Ileum (tissue), 1 donor: ENCODE results near the genes INSM1, NKX2-4 and SSTR4.

GRCh38 chr20:20212528-20213293 is 155.2 kb upstream of the INSM1 start:
- PRO-cap = no peak

- PRO-cap = unidirectional peak, plus-strand start at chr20:20362870
Observed at GRCh38 chr20:20362455-20363505, 5.1 kb upstream of the INSM1 start.

DNA sequence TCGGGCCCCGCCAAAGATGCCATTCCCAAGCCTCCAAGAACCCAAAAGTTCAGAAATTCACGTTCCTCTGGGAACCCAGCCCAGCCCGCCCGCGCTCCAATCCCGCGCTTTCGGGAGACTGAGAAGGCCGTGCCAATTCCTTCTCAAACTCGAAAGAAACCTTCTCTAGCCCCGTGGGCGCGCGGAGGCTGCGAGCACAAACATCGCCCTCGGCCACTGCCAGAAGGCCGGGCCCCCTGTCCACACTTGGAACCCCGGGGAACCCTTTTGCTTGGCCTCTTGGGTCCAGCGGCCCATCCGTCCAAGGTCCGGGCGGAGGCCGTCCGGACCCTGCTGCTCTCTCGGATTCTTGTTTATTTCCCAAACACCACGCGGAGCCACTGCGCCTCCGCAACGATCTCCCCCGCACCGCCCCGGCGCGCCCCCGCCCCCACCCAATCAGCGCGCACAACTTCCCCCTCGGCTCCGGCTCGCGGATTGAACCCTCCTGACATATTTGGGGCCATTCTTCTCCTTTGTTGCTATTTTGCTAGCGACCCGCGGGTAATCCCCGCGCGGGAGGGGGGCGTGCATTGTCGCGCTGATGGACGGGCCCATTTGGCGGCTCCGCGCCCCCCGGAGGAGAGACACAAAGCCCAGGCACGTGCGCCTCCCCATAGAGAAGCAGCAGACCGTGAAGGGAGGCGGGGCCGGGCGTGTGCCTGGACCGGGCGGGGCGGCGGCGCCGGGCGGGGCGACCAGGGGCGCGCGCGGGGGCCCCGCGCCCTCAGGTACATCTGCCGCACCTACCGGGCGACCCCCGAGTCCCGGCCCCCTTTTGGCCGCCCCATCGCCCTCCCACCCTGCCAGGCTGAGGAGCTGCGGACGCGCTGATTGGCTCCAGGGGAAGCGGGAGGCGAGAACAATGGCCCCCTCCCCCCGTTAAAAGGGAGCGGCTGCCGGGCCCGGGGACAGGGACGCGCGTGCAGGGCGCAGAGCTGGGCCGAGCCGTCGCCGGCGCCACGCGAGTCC is at the start of gene INSM1:
Gene INSM1 (plus strand): TSS at position 951 of the 1,011 bp plus-strand sequence.
- PRO-cap = unidirectional peak, plus-strand start at position 953 of the sequence

- PRO-cap = no peak
Observed at GRCh38 chr20:20512271-20513260, 144.7 kb downstream of the INSM1 start.

DNA sequence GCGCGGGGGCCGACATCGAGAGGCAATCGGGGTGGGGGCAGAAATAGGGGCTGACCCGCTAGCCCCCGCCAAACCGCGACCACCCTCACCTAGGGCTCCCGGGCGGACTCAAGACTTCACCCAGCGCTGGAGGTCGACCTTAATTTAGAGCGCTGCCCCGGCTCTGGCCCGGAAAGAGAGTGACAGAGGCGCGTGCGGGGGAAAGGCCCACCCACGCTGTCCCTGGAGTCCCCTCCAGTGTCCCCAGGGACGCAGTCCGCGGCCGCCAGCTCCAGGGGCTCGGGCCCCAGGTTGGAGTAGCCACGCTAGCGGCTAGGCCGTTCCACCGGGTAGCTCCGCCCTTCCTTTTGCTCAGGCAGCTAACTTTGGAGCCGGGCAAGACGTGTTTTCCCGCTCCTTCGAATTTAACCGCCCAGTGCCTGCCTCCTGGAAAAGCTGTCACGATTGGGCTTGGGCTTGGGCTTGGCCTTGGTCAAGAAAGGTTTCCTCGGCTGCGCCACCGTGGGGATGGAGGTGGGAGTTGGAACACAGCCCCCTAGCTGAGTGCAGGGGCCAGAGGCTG is 24.5 kb upstream of the KIZ start:
- PRO-cap = no peak

DNA sequence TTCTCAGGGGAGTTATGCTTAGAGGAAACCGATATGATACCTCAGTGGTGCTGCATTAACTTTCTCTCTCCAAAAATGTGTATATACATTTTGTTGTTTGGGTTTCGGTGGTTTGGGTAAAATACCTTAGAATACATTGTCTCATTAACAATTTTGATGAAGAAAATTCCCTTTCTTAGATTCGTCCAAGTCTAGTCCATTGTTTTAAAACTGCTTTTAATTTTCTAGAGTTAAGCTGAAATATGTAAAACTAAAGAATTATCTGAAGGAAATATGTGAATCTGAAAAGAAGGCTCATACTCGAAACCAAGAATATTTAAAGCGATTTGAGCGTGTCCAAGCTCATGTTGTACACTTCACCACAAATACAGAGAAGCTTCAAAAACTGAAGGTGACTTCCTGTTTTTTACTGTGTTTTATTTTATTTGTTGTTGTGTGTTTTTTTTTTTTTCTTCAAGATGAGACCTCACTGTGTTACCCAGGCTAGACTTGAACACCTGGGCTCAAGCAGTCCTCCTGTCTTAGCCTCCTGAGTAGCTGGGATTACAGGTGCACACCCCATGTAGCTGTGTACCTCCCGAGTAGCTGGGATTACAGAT is 10.4 kb downstream of the KIZ start:
- PRO-cap = no peak

GRCh38 chr20:21174902-21175101 is 48.9 kb downstream of the KIZ start:
- PRO-cap = no peak

GRCh38 chr20:21302602-21303088 is 486 bp upstream of the XRN2 start:
- PRO-cap = no peak

DNA sequence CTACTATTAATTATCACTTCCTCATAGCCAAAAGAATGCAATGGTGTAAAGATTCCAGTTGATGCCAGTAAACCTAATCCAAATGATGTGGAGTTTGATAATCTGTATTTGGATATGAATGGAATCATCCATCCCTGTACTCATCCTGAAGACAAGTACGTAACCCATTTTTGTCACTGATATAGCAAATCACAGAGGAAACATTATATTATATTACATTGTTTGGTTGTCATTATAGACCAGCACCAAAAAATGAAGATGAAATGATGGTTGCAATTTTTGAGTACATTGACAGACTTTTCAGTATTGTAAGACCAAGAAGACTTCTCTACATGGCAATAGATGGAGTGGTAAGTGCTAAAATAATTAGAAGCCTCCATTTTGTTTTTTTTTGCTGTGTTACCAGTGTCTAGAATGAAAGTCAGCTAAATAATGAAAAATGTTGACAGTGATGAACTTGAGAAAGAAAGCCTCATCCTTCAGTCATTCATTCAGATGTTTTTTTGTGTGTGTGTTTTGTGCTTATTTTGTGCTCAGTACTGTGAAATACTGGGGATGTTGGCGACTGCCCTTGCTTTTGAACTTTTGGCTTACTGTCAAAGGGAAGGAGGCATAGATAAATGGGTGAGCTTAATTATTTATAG is 23.2 kb downstream of the XRN2 start:
- PRO-cap = no peak

DNA sequence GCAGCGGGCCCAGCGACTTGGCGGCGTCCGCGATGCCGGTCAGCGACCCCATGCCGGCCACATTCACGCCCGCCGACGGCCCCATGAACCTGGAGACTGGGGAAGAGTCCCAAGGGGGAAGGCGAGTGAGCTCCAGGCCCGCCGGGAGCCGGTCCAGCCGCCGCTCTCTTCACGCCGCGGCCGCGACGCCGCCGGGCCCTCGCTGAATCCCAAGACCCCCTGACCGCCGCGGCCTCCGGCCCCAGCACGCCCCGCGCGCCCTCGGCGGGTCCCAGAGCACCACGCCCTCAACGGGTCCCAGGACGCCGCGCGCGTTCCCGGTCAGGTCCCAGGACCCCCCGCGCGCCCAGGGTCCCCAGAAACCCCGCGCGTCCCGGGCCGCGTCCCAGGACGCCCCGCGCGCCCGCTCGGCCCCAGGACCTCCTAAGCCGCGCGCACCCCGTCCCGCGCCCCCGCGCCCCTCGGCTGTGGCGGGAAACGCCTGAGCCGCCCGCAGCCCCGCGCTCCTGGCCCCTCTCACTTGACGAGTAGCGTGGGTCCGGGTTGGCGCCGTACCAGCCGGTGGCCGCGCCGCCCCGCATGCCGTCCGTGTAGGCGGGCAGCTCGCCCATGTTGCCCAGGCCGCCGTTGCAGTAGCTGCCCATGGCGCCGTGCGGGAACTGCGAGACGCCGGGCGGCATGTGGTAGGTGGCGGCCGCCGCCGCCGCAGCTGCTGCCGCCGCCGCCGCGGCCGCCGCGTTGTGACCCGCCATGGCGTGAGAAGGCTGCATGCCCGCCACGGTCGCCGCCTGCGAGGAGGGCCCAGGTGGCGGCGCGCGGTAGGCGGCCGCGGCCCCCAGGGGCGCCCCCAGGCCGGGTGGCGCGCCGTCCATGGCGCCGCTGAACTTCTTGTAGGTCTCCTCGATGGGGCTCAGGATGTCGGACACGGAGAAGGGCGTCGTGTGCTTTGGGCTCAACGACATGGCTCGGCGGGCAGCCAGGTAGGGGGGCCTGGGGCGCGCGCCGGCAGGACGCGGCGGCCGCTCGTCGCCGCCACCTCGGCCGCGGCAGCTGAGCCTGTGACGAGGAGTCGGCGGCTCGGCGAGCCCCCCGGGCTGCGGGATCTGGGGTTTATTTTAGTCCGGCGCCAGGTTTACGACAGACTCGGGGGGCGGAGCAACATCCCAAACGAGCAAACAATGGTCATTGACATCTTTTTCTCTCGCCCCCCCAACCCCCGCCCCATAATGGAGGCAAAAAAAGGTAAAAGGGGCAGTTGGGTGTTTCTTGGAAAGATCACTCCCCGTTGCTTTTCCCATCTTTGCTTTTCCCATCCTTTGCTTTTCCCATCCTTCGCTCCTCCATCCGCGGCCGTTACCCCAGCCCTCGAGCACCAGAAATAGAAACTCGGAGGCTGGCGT is at the start of gene NKX2-4:
Gene NKX2-4 (minus strand): TSS at position 1,089 of the 1,400 bp plus-strand sequence.
- PRO-cap = unidirectional peak, plus-strand start at position 570 of the sequence

DNA sequence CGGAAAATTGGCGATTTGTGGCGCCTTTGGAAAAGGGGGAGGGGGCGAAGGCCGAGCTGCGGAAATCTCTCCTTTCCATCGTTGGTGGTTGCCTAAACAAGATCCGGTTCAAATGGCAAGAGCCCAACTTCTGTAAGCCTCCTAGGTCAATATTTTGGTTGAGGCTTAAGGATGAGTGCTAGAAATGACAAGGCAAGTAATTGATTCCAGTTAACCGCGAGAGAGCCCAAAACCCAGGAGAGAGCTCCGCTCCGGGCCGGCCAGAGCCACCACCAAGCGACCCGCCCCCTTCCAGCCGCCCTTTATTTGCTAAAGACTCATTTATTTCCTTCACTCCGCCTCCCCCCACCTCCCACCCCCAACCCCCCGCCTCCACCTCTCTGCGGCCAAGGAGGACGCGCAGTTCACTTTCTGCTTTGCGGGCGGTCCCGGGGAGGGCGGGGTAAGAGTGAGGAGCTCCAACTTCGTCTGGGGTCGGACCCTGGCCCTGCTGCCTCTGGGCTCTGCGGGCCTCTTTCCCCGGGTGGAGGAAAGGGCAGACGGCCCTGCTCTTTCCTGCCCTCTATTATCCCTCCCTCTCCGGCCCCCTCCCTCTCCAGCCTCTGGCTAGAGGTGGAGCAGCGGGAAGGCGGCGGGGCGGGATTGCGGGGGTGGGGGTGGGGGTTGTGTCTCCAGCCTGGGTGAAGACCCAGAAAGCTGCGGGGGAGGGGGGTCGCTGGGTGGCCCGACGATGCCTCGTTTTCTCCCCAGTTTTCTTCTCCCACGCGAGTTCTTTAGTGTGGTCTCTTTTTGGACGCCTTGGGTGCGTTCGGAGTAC is 965 bp upstream of the NKX2-2 start:
- PRO-cap = no peak

GRCh38 chr20:21515438-21515968 is 1.6 kb upstream of the NKX2-2 start:
- PRO-cap = no peak

DNA sequence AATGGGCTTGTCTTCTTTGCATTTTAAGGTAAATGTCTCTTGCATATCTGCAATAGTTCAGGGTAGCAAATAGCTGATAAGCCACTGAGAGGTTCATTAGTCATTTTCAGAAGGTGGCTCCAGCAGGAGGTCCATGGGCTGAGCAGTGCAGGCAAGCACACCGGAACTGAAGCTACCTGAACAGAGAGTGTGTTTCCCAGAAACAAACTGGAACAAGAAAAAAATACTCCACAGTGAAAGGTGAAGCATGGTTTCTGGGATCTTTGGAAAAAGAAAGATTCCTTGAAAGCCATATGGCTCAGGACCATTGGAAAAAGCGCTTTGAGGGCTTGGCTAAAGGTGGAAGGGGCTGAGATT is 118.1 kb downstream of the FOXA2 start:
- PRO-cap = no peak

- PRO-cap = no peak
Observed at GRCh38 chr20:22567778-22568709, 16.3 kb downstream of the FOXA2 start.

GRCh38 chr20:23035162-23035416 is at the start of gene SSTR4:
TSS of gene SSTR4 (plus strand) at chr20:23035312.
- PRO-cap = no peak

GRCh38 chr20:23100278-23101001 is 14.3 kb upstream of the CD93 start:
- PRO-cap = no peak

GRCh38 chr20:23139718-23140178 is 53.6 kb upstream of the CD93 start:
- PRO-cap = no peak

DNA sequence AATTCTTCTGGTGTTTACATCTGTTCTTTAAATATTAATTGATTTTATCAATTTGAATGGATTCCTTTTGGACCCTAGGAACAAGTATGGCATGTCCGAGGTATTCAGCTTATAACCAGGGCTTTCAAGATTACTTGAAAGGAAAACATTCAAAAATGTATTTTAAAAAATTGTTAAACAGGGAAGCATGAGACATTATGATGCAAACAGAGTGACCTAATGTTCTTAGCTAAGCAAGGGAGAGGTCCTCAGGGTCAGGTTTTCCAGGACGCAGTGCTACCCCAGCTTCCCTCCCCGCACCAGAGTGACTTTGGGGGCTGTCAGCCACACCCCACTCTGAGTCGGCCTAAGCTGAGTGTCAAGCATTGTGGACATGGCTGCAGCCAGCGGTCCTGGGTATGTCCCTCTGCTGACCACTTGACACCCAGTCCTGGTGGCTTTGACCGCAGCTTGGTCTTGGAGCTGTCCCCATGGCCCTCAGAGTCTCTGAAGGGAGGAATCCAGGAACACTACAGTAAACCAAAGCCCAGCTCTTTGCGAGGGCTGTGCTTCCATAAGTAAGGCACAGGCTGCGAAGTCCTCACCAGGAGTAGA is 54.8 kb upstream of the CD93 start:
- PRO-cap = no peak

GRCh38 chr20:23350990-23351922 is 665 bp downstream of the NXT1 start:
- PRO-cap = no peak

- PRO-cap = no peak
Observed at GRCh38 chr20:23400832-23401833, 20.2 kb downstream of the NAPB start.